ENCODE results near the gene FAM163B.

- PRO-cap, result bidirectional peak, plus-strand start at chr9:133133976, minus-strand start at chr9:133133803
- RAMPAGE, long total RNA, 4 experiments, result no peak in any of the 4 experiments
Observed at GRCh38 chr9:133133684-133134568, 12.9 kb upstream of the RALGDS start.

DNA sequence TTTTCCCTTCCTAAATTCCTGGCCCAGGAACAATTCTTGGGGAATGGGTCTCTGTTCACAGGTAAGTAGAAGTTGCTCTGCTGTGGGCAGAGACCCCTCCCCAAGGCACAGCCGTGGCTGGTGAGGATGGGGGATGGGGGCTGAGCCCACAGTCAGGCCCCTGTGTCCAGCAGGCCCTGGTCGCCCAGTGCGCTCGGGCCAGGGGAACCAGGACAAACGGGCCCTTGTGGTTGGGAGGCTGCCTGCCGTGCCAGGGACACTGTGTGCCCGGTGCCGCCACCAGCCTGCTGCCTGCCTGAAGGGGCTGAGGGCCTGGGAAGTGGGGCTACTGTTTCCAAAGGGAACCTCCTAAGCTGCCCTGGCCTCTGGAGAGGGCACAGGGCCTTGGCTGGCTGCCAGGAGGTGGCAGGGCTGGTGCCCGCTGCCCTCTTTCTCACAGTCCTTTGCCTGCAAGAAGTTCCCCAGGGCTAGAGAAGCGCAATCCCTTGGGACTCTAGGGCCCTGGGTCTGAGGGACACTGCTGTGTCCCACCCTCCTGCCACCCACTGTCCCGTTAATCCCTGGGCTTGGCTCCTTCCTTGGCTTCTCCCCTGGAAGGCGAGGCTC lies 16.8 kb upstream of the RALGDS start:
- PRO-cap, result no peak
- RAMPAGE, long total RNA, 4 experiments, result no peak in any of the 4 experiments

GRCh38 chr9:133153064-133153998 lies 10.4 kb downstream of the GBGT1 start:
- PRO-cap, result no peak
- RAMPAGE, long total RNA, 4 experiments, result no peak in any of the 4 experiments

DNA sequence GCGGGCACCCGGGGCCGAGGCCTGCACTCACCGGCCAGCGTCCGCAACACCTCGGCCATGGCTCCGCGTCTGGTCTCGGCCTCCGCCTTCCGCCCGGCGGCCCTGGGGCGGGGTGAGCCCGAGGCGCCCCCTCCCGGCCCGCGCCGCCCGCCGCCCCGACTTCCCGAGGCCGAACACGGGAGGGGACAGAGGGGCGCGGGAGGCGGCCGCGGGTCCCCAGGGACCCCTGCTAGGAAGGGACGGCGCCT lies 60.9 kb downstream of the SURF6 start:
- PRO-cap, result bidirectional peak, plus-strand start at position 188 of the sequence, minus-strand start at position 71 of the sequence
- RAMPAGE, long total RNA, 4 experiments, result start-site peak on the minus strand in 4 of 4 experiments, centred at positions 68 to 83 of the sequence, 26 to 292 reads per replicate

- PRO-cap, result bidirectional peak, plus-strand start at chr9:133370920, minus-strand start at chr9:133370861
- RAMPAGE, long total RNA, 4 experiments, result no peak in any of the 4 experiments
Observed at GRCh38 chr9:133370304-133371249, 5.3 kb downstream of the SURF4 start.

DNA sequence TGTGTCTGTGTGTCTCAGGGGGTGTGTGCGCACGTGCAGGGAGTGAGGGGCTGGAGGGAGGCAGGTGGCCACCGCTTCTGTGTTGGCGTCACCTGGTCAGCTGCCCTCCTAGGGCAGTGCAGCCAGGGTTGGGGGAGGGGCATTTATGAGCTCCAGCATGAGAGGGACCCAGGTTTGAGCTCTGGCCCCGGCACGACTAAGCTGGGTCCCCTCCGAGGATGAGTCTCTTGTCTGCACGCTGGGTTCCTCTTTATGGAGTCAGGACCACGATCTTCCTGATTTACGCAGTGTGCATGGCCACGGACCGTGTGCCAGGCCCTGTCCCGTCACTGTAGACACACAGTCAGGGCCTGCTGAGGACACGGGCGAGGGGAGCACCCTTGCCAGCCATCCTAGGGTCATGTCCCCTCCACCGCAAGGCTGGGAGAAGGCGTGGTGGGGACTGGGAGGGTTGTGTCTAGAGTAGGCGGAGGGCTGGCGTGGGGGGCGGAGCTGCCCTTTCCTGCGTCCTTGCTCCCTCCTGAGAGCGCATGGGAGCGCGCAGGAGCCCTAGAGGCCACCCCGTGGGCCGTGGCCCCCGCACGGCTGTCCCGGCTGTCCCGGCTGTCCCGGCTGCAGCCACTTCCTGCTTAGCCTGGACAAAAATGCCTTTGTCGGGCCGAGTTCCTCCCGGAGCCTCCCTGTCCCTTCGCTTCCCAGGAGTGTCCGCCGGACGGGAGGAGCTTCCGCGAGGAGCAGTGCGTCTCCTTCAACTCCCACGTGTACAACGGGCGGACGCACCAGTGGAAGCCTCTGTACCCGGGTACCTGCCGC lies 4.8 kb downstream of the ADAMTSL2 start:
- PRO-cap, result no peak
- RAMPAGE, long total RNA, 4 experiments, result no peak in any of the 4 experiments

DNA sequence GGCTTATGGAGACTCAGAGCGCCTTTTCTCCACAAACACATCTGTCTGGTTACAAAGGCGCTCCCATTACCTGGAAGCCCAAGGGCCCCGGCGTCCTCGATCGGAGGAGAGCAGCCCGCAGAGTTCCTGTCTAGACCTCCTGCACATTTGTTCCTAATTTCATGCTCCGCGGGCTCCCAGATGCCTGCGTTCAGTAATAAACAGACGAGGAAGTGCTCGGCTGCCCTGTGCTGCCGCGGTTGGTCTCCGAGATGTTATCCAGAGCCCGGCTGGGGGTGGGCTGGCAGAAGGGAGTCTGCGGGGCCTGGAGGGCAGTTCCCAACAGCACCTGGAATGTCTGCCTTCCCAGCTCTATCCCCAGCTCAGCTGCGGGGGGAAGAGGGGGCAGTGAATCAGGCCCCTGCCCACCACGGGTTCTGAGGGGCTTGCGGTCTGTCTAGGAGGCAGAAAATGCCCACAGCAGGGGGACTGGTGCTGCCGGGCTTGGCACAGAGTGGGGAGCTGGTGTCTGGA lies 23.2 kb downstream of the FAM163B start:
- PRO-cap, result no peak
- RAMPAGE, long total RNA, 4 experiments, result no peak in any of the 4 experiments

- PRO-cap, result no peak
- RAMPAGE, long total RNA, 4 experiments, result no peak in any of the 4 experiments
Observed at GRCh38 chr9:133609287-133609637, at the start of gene FAM163B. FAM163B (minus strand) TSS chr9:133609389.

DNA sequence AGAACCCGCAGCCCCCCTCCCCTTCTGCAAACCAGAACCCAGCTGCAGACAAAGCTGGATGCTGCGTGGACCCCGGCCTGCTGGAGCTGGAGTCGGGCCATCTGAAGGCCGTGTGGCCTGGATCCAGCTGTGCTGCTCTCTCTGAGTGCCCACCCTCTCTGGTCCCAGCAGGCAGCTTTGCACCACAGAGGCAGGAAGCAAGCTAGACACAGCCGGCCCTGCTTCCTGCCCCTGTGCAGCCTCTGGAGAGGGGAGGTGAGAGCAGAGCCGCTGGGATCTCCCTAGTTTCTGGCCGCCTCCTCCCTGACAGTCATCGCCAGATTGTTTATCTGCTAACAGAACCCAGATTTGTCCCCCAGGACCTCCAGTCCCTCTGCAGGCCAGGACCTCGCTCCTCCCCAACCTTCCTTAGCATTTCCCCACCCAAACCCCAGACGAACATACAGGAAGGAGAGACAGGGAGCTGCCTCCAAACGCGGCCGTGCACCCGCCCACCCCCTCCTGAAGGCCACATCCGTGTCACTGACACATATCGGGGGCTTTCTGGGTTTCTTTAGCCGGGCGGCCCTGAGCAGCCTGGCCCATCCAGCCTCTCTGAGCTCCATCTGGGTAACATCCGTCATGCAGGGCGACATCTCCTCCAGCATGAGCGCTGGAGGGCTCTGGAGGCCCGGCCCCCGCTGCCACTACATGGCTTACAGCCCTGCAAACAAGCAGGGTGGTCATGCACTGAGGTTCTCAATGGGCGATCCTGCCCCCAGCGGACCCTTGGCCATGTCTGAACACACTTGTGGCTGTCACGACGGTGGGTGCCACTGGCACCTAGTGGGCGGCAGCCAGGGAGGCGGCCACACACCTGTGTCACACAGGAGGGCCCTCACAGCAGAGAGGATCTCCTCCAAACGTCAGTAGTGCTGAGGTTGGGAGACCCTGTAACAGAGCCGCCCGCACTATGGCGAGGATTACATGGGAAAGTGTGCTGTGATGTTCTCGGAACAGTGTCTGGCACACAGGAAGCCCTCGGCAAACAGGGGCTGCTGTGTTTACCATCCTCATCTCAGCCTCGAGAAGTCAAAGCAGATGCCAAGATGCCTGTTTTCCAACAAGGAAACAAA lies 47.6 kb downstream of the DBH start:
- PRO-cap, result no peak
- RAMPAGE, long total RNA, 4 experiments, result no peak in any of the 4 experiments

DNA sequence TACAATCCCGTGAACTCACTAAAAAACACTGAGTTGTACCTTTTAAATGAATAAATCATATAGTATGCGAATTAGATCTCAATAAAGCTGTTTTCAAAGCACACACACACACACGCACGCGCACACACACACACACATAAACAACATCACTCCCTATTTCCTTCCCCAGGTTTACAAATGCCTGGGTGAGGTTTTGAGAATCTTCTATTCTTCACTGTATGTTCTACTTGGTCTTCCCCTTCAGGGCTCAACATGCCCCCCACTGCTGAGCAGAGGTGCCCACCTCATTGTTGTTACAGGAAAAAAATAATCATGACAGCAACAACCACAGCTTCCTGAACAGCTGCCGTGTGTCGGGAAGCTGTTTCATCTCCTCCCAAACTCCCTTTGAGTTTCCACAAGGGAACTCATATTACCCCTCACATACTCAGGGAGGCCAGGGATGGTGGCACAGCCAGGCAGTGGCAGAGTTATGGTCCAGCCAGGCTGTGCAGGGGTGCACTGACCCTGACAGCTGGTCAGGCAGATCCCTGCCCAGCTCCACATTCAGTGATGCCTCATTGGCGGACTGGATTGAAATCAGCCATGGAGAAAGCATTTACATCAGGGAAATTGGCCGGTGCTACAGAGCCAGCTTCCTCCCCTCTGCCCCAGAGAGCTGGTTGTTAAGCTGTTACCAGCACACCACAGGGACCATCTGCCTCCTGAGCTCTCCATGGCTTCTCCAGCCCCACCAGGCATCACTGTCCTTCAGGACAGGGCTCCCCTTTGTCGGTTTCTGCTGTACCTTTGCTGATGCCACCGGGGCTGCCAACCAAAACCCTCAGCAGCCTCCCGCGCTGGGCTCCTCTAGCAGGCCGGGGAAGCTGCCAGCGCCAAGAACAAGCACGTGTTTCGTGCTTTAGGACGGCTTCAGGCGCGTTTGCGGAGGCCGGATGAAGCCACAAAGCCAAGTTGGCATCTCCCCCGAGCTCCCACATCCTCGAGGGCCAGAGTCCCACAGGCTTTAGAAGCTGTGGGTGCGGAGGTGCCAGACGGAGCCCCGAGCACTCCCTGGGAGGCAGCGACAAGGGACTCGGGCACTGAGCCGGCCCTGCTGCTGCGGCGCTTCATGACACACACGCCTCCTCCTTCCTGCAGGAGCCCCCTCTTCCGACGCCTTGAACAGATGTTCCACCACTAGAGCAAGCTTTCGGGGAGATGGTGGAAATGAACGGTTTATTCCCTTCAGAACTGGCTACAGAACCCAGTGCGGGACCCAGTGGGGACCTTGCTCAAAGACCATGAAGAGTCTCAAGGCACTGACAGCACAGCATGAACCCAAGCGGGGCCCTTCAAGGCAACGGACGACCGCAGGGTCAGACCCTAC lies 37.1 kb downstream of the SARDH start:
- PRO-cap, result no peak
- RAMPAGE, long total RNA, 4 experiments, result no peak in any of the 4 experiments

DNA sequence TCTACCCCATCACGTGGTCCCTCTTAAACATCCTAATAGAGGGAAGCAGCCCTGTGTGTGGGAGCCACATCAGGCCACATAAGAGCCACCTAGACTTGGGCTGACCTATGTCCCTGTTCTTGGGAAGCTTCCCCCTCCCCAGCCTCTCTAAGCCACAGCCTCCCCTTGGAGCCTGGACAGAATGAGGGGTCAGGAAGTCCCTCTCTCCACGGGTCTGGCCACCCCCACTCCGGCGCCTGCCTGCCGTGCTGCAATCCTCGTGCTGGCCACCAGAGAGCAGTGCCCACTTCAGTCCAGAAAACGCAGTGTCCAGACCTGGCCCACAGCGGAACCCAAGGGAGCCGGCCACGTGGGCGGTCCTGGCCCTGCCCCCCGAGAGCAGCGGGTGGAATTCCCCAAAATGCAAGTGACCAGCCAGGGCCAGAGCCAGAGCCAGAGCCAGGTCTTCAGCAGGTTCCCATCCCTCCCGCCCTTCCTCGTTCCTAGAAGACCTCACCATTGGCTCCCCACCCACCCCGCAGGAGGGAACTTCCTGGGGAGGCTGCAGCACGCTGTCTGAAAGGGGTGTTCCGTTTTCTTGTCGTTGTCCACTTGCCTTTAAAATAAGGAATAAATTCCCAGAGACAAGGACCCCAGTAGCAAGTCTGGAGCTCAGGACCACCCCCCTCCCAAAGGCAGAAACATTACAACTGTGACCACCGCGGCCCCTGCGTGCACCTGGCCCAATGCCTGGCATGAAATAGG lies 54.9 kb upstream of the SARDH start:
- PRO-cap, result no peak
- RAMPAGE, long total RNA, 4 experiments, result no peak in any of the 4 experiments

DNA sequence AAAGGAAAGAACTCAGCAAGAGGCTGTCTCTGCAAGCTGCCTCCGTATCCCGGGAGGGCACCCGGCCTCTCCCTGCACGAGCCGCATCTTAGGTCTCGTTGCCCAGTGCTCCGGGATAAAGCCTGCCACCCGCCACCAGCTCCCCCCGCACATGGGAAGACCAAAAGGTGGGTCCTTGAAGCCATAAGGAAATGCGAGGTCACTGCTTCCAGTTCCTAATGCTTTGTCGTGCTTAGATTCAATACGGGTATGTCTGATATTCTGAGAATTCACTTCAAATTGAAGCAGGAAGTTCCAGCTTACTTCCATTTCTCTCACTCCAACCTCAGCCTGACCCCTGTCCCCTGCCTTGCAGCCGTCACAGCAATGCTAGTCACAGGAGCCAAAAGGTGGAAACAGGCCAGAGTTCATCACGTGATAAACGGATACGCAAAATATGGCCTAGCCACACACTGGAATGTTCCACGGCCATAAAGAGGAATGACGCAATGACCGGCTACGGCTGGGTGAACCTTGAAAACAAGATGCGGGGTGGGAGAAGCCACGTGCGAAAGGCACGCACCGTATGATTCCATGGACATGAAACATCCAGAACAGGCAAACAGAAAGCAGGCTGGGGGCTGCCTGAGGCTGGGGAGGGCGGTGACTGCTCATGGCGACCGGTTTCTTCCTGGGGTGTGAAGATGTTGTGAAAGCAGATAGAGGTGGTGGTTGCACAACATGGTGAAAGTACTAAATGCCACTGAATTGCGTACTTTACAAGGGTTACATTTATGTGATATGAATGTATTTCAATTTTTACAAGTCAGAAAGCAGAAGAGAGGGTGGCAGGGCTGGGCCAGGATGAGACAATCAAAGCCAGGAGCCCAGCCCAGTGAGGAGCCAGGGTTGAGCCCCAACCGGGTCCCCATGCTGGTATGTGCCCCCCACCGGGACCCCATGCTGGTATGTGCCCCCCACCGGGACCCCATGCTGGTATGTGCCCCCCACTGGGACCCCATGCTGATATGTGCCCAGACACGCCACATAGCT lies 117.7 kb upstream of the SARDH start:
- PRO-cap, result unidirectional peak, plus-strand start at position 808 of the sequence
- RAMPAGE, long total RNA, 4 experiments, result no peak in any of the 4 experiments

DNA sequence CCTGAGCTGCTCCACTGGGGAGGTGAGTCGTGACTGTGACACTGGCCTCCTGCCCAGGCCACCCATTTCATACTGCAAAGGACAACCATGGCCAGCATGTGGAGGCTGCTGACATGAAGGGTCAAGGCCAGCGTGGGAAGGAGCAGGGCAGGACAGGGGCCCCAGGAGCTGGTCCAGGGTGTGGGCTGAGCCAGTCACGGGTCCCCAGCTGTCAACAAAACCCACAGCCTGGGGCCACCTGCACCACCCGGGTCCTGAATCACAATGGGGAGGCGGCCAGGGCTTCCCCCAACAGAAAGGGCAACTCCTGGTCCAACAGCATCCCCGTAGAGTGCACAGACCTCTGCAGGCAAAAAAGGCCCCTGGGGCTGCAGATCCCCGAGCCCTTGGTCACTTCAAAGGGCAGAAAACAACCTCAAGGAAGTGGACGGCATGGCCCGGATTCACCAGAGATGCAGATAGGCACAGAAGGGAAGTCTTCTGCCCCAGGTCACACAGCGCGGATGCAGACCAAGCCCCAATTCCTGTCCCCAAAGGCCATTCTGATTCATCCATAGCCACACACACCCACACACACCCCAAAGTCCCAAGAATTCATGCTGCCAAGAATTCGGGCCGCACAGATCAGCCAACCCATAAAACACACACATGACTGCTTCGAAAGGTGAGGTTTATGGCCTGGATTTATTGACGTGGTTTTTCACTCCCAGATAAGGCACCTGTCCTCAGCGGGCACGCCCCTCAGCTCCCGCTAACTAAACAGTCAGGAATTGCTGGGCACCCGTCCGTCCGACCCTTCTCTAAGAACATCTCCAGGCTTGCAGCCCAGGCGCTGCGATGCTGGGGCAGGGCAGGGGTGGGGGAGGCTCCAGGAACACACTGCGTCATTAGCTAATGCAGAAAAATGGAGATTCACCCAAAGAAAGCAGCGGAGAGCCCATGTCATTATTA lies 20.3 kb downstream of the VAV2 start:
- PRO-cap, result no peak
- RAMPAGE, long total RNA, 4 experiments, result no peak in any of the 4 experiments

- PRO-cap, result unidirectional peak, plus-strand start at chr9:134066657
- RAMPAGE, long total RNA, 4 experiments, result no peak in any of the 4 experiments
Observed at GRCh38 chr9:134066052-134066905, 1.5 kb downstream of the BRD3 start.

GRCh38 chr9:134164450-134165494 lies 28.9 kb downstream of the WDR5 start:
- PRO-cap, result unidirectional peak, plus-strand start at chr9:134164987; unidirectional peak, plus-strand start at chr9:134165033
- RAMPAGE, long total RNA, 4 experiments, result no peak in any of the 4 experiments

DNA sequence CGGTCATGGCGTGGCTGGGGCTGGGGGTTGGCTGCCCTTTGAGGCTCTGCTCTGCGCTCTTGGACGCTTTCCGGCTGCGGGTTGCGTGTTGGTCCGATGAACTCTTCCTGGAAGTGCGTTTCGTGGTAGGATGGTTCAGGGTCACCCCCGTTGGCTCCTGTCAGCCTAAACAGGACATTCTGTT lies 50.5 kb downstream of the WDR5 start:
- PRO-cap, result bidirectional peak, plus-strand start outside the sequence, minus-strand start at position 115 of the sequence
- RAMPAGE, long total RNA, 4 experiments, result no peak in any of the 4 experiments

GRCh38 chr9:134373674-134373867 lies 47.3 kb downstream of the RXRA start:
- PRO-cap, result no peak
- RAMPAGE, long total RNA, 4 experiments, result no peak in any of the 4 experiments

DNA sequence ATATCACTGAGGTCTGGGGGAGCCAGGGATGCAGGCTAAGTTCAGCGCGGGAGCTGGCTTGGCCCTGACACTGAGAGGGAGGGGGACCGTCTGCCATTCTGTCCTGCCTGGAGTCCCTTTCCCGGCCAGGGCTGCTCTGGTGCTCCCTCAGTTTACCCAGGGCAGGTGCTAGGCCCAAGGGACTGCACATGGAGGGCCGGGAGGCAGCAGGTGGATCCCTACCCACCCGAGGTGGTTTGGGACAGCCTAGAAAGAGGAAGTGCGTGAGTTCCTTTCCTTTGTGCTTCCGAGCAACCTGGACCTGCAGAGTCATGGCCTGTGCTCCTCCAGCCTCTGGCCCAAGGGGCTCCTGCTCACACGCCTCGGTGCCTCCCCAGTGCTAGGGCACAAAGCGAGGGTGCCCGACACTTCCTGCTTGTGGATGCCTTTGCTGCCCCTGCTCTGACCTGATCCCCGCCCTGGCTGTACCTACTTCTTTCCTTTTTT lies 79.2 kb downstream of the RXRA start:
- PRO-cap, result no peak
- RAMPAGE, long total RNA, 4 experiments, result no peak in any of the 4 experiments

- PRO-cap, result no peak
- RAMPAGE, long total RNA, 4 experiments, result no peak in any of the 4 experiments
Observed at GRCh38 chr9:134414318-134415286, 88.3 kb downstream of the RXRA start.

GRCh38 chr9:134422006-134422464 lies 95.8 kb downstream of the RXRA start:
- PRO-cap, result no peak
- RAMPAGE, long total RNA, 4 experiments, result no peak in any of the 4 experiments